Left lung (tissue), 1 donor: Measurements from ENCODE around the genes DDT and SPECC1L.

DNA sequence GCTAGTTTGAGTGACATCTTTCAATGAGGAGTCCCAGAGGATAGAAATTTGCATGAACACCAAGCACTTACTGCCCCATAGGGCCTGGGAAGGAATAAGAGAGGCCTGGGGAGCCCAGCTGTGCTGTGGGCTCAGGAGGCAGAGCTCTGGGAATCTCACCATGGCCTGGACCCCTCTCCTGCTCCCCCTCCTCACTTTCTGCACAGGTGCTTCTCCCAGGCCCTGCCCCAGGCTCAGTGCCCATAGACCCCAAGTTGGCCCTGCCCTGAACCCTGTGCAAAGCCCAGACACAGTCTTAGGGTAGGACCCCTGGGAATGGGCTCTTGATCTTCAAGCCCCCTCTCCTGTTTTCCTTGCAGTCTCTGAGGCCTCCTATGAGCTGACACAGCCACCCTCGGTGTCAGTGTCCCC is 76.0 kb upstream of the IGLL5 start:
- PRO-cap, result no peak

GRCh38 chr22:23203968-23204807 is 23.9 kb downstream of the BCR start:
- PRO-cap, result no peak

- PRO-cap, result no peak
Observed at GRCh38 chr22:23204808-23205430, 24.6 kb downstream of the BCR start.

GRCh38 chr22:23256921-23257680 is 76.8 kb downstream of the BCR start:
- PRO-cap, result no peak

- PRO-cap, result no peak
Observed at GRCh38 chr22:23289055-23289754, 108.9 kb downstream of the BCR start.

DNA sequence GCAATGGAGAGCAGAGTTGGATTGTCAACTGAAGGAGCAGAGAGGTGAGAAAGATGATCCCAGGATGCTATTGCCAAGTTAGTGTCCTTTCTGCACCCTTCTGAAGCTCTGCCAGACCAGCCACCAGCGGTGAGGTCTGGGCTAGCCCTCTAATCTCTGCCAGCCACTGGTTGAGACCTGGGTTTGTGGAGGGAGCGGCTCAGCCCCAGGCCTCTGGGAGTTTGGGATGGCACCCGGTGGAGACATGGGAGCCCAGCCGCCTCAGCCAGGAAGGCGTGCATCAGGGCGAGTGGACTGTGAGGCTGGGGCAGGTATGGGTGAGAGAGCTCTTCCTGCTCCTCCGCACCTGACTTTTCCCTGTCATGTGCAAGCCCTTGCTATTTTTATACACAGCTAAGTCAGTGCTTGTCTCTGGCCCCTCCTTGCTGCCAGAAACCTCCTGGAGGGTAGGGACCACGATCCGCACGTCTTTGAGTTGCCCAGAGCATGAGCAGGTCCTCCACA is 53.6 kb downstream of the IGLL1 start:
- PRO-cap, result no peak

DNA sequence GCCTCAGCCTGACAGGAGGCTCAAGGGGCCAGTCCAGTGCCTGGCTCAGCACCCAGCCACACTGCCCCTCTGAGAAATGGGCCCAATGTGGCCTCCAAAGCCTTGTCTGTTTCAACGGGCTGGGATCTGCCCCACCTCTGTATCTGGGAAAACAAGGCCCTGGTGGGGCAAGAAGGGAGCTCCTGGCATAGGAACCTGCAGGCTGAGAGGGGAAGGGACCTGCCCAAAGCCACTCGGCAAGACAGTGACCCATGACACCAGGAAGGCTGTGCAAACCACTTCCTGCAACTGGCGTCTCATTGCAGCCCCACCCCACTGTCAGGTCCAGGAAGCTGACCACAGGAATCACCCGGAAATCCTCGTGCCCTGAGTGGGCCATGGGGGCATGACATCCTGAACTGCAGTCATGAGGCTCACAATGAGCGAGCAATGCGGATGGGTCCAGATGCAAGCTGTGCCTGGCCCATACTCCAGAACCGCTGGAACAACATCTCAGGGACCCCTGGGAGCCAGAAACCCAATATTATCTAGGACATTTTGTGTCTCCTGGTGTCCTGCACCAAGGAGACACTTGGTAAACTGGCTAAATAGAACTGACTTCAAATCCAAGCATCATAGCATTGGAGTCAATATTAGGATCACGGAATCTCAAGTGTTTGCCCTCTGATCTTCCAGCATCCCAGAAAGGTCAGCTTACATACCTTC is 14.8 kb upstream of the RGL4 start:
- PRO-cap, result no peak

DNA sequence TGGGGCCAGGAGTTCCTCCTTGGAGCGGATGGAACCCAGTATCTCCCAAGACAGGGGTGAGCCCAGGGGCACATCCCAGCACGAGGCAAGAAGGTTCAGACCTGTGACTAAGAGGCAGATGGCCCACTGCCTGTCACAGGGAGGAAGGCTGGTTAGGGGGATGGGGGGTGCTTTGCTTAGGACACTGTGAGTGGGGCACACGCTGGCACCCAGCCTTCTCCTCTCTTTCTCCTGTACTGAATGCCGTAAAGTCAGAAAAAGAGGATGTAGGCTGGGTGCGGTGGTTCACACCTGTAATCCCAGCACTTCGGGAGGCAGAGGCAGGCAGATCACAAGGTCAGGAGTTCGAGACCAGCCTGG is 24.5 kb downstream of the RGL4 start:
- PRO-cap, result no peak

- PRO-cap, result no peak
Observed at GRCh38 chr22:23742790-23743444, 8.0 kb downstream of the ZNF70 start.

DNA sequence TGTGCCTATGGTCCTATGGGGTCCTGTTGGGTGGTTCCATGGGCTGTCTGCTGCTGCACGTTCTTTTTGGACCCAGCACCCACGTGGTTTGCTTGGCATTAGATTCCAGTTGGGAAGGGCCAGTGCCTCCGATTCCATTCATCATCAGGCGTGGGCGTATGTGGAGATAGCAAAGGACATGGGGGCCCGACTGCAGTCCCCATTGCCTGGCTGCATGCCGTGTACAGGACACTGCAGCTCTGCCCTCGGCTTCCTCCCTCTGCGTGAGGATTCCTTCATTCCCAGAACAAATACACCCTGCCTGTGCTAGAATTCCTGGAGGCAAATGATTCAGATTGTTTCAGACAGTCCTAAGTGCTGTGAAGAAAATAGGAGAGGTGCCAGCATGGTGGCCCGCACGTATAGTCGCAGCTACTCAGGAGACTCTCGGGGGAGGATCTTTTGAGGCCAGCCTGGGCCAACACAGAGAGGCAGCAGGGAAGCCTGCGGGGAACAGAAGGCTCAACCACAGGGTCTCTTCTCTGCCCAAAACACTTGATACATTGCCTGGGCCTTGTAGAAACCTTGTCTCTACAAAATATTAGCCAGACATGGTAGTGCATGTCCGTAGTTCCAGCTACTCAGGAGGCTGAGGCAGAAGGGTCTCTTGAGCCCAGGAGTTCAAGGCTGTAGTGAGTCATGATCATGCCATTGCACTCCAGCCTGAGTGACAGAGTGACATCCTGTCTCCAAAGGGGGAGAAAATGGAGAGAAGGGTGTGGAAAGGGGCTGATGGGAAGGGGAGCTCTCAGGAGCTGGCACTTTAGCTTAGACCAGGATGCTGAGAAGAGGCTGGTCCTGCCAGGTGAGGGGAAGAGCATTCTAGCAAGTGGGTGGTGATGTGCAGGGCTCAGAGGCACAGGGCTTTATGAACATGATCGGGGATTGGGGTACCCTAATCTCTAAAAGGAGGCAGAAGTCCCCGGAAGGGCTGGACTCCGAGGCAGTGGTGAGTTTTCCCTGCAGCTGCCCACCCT is 15.2 kb downstream of the DERL3 start:
- PRO-cap, result no peak

GRCh38 chr22:23833907-23834655 is 4.7 kb downstream of the DERL3 start:
- PRO-cap, result no peak

GRCh38 chr22:23929122-23929877 is 31.7 kb downstream of the GSTT2B start:
- PRO-cap, result no peak

GRCh38 chr22:23974198-23974738 is at the start of gene DDT:
Gene DDT (minus strand): TSS chr22:23974441.
- PRO-cap, result no peak

DNA sequence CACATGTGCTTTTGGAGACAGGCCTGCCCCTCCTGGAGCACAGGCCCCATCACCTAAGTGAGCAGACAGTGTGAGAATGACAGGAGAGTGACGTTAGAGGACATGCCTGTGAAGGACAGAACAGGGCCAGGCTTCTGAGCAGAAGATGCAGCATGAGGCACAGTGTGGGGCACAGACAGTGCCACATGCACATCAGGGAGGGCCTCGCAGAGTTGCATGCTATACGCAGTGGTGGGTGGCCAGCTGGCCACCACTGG is 36.5 kb upstream of the SUSD2 start:
- PRO-cap, result no peak

- PRO-cap, result unidirectional peak, plus-strand start at chr22:24146550
Observed at GRCh38 chr22:24146089-24146631, 35.1 kb upstream of the SUSD2 start.

GRCh38 chr22:24165003-24165412 is 16.3 kb upstream of the SUSD2 start:
- PRO-cap, result no peak

GRCh38 chr22:24206486-24207155 is 25.3 kb downstream of the SUSD2 start:
- PRO-cap, result no peak

- PRO-cap, result no peak
Observed at GRCh38 chr22:24231045-24231488, 13.8 kb downstream of the GGT5 start.

DNA sequence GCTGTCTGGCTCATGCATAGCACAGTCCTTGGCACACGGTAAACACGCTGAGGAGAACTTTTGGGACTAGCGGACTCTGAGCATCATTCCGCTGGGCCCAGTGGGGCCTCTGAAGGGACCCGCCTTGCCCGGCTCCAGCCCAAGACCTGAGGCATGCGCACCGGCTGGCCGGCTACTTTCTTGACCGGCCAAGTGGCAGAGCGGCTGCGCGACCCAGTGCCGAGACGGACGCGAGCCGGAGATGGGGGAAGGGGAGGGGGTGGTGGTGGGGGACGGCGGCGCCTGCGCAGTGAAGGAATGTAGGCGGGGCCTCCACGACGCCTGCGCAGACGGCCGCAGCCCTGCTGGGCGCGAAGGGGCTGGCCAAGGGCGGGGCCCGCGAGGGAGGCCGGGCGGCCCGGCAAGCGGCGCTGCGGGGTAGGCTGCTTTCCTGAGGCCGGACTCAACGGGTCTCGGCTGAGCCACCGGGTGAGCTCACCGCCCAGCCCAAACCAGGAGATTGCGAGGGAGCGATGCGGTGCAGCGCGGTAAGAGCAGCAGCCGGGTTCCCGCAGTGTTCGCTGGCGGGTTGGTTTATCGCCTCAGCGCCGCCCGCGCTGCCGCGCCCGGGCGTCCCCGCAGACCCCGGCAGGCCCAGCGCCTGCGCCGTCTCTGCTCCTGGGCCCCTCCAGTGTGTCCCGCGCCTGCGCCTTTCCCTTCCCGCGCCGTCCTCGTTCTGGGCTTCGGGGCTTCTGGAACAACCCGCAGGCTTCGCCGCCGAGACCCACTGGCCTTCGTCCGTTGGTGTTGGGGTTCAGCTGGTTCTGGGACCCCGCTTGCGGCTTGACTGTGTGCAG is at the start of gene SPECC1L:
TSS of gene SPECC1L (plus strand) at position 375 of the 836 bp plus-strand sequence.
- PRO-cap, result bidirectional peak, plus-strand start at position 494 of the sequence, minus-strand start at position 148 of the sequence; bidirectional peak, plus-strand start at position 713 of the sequence, minus-strand start at position 631 of the sequence

- PRO-cap, result no peak
Observed at GRCh38 chr22:24321411-24322195, 51.0 kb downstream of the SPECC1L start.